ENCODE data around the genes MORN4 and GOLGA7B.

GRCh38 chr10:97633369-97633891 is at the start of gene MORN4:
MORN4 (minus strand) TSS chr10:97633500.
- PRO-cap, result bidirectional peak, plus-strand start at chr10:97633671, minus-strand start at chr10:97633479; bidirectional peak, plus-strand start at chr10:97633832, minus-strand start at chr10:97633829
- RRBS, 2 experiments, result under 1 to 2% methylated on average over 6 to 14 of the region's 34 CpGs

- PRO-cap, result no peak
- RRBS, 2 experiments, result no CpG with 5 or more reads among the region's 5 CpGs
These were observed 1.4 kb upstream of the MARVELD1 start for GRCh38 chr10:97712045-97712646.

GRCh38 chr10:97849431-97850498 is at the start of gene GOLGA7B:
GOLGA7B (plus strand) TSS chr10:97849843.
- PRO-cap, result no peak
- RRBS, 2 experiments, result 2% methylated on average over 55 of the region's 99 CpGs

GRCh38 chr10:98139761-98140610 is 5.5 kb downstream of the R3HCC1L start:
- PRO-cap, result no peak
- RRBS, 2 experiments, result no CpG with 5 or more reads among the region's 5 CpGs

DNA sequence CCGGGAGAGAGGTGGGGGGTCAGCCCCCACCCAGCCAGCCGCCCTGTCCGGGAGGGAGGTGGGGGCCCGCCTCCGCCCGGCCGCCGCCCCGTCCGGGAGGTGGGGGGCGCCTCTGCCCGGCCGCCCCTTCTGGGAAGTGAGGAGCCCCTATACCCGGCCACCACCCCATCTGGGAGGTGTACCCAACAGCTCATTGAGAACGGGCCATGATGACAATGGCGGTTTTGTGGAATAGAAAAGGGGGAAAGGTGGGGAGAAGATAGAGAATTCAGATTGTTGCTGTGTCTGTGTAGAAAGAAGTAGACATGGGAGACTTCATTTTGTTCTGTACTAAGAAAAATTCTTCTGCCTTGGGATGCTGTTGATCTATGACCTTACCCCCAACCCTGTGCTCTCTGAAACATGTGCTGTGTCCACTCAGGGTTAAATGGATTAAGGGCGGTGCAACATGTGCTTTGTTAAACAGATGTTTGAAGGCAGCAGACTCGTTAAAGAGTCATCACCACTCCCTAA is 18.5 kb downstream of the R3HCC1L start:
- PRO-cap, result no peak
- RRBS, 2 experiments, result no CpG with 5 or more reads among the region's 18 CpGs

- PRO-cap, result no peak
- RRBS, 2 experiments, result no CpG with 5 or more reads among the region's 6 CpGs
These were observed 24.1 kb downstream of the LOXL4 start for GRCh38 chr10:98243805-98244466.

DNA sequence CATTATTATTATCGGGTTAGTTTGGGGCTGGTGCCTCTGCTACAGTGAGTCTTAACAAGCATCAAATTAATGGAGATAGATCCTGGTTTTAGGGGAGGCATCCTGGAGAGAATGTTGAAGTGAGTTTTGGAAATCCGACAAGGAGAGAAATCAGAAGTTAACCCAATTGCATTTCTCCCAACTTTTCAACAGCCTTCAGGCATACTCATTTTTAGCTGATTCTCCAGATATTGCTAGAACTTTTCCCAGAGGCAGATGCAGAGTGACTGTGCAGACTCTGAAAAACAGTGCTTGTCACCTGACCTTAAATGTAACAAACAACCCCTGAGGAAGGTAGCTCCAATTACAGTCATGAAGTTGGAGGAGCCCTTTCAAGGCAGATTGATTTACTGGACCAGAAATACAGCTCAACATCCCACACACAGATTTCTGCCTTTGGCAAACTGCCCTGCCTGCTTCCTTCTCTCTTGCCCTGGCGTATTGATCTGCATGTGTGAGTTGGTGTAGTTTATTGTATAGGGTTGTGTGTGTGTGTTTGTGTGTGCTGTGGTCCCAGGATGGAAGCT is 38.6 kb downstream of the PYROXD2 start:
- PRO-cap, result no peak
- RRBS, 2 experiments, result no CpG with 5 or more reads among the region's 3 CpGs

- PRO-cap, result no peak
- RRBS, 2 experiments, result no CpG with 5 or more reads among the region's 4 CpGs
These were observed 29.8 kb upstream of the HPS1 start for GRCh38 chr10:98476593-98476850.

DNA sequence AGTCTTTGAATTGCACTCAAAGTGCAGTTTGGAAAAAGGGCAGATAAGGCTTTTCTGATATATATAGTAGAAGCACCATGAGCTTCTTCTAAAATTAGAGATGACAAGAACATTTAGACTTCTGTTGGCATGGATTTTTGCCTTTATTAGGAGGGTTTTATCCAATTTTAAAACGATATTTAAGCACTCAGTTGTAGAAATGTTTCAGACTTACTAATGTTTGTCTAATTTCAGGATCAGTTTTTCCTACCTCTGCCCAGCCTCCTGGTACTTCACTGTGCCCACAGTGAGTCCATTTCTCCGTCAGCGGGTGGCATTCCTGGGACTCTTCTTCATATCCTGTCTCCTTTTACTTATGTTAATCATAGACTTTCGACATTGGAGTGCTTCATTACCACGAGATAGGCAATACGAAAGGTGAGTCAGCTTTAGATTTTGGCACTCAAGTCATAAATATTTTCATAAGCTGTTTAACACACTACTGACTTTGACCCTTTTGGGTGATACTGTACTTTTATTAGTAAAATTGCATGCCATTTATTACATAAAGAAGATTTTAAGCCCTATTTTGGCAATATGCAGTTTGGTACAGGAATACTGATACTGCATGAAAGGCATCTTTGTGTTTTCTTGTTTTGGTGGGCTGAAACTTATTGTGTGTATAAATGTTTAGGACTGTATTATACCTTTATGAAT is 2.1 kb downstream of the ENTPD7 start:
- PRO-cap, result no peak
- RRBS, 2 experiments, result no CpG with 5 or more reads among the region's 6 CpGs

DNA sequence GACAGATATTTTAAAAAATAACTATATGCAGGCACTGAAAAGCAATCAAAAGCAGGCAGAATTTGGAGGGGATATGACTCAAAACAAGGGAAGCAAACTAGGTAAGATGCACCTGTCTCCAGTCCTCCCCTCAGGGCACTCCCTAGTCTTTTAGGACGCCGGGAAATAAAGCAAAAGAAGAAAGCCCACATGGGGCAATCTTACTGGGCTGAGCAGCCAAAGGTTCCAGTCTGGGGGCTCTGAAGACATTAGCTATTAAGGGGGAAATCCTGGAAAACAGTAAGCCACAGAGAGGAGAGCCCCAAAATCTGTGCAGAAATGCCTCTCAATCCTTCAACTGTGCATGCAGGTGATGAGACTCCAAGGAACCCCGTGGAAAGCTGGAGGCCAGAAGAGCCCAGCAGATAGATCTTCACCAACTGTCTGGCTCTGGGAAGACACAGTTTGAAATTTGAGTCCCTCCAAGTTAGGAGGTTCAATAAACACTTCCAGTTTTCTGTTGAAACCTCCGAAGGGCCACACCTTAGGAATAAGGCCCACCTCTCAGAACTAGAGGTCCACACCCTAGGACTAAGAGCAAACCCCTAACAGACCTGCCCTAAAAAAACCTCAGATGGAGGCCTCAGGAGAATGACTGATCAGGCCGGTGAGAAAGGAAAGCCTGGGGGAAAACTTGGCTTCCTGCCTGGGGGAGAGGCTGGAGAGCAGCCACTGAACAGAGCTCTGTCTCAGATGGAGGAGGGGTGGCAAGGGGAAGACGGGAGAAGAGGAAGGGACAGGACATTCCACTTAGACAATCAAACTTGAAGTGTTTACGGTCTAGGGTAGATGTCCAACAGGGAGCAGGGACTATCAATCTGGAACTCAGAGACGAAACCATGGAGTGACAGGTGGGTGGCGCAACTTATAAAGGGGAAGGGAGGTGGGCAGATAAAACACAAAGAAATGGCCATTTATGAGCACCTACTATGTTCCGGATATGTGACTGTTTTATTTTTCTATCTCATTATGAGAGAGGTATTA is 83.0 kb downstream of the DNMBP start:
- PRO-cap, result no peak
- RRBS, 2 experiments, result no CpG with 5 or more reads among the region's 10 CpGs

- PRO-cap, result no peak
- RRBS, 2 experiments, result no CpG with 5 or more reads among the region's 3 CpGs
These were observed 72.1 kb downstream of the DNMBP start for GRCh38 chr10:99937618-99938142.

GRCh38 chr10:99981539-99982245 is 28.1 kb downstream of the DNMBP start:
- PRO-cap, result no peak
- RRBS, 2 experiments, result no CpG with 5 or more reads among the region's 8 CpGs

GRCh38 chr10:100285800-100286538 is 511 bp downstream of the BLOC1S2 start:
- PRO-cap, result bidirectional peak, plus-strand start at chr10:100286110, minus-strand start at chr10:100286215
- RRBS, 2 experiments, result 6% methylated on average over 2 of the region's 24 CpGs; no CpG with 5 or more reads in 1 of the 2 experiments

DNA sequence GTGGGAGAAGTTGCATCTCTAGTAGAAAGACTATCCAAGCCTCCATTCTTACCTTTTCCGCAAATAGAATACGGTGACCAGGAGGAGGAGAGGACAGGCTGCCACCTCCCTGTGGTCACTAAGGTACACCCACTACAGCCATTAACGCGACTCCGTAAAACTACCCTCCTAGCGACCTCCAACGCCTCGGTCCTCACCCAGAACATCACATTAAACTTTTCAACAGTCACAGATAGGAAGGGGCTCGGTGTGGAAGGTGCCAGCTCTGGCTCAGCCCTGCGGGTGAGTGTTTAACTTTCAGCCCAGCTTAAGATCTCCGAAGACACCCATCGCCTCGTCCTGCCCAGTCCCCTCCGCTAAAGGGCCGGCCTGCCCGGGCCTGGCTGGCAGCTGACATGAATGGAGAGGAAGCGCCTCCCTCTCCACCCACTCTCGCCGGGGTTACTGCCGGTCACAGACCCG is 25.9 kb downstream of the SCD start:
- PRO-cap, result bidirectional peak, plus-strand start at position 222 of the sequence, minus-strand start at position 183 of the sequence; bidirectional peak, plus-strand start outside the sequence, minus-strand start at position 446 of the sequence
- RRBS, 2 experiments, result 2 to 3% methylated on average over 5 of the region's 21 CpGs

GRCh38 chr10:100482156-100482840 is 19.5 kb downstream of the WNT8B start:
- PRO-cap, result bidirectional peak, plus-strand start at chr10:100482519, minus-strand start at chr10:100482526; unidirectional peak, minus-strand start at chr10:100482693
- RRBS, 2 experiments, result 3 to 8% methylated on average over 29 to 35 of the region's 59 CpGs

- PRO-cap, result no peak
- RRBS, 2 experiments, result no CpG with 5 or more reads among the region's 5 CpGs
These were observed 28.7 kb downstream of the HIF1AN start for GRCh38 chr10:100564362-100564966.

GRCh38 chr10:100654805-100655883 is 90.2 kb upstream of the PAX2 start:
- PRO-cap, result bidirectional peak, plus-strand start at chr10:100655142, minus-strand start at chr10:100655260; bidirectional peak, plus-strand start at chr10:100655657, minus-strand start at chr10:100655469; bidirectional peak, plus-strand start at chr10:100656038, minus-strand start at chr10:100655841
- RRBS, 2 experiments, result 6 to 76% methylated on average over 20 of the region's 80 CpGs

DNA sequence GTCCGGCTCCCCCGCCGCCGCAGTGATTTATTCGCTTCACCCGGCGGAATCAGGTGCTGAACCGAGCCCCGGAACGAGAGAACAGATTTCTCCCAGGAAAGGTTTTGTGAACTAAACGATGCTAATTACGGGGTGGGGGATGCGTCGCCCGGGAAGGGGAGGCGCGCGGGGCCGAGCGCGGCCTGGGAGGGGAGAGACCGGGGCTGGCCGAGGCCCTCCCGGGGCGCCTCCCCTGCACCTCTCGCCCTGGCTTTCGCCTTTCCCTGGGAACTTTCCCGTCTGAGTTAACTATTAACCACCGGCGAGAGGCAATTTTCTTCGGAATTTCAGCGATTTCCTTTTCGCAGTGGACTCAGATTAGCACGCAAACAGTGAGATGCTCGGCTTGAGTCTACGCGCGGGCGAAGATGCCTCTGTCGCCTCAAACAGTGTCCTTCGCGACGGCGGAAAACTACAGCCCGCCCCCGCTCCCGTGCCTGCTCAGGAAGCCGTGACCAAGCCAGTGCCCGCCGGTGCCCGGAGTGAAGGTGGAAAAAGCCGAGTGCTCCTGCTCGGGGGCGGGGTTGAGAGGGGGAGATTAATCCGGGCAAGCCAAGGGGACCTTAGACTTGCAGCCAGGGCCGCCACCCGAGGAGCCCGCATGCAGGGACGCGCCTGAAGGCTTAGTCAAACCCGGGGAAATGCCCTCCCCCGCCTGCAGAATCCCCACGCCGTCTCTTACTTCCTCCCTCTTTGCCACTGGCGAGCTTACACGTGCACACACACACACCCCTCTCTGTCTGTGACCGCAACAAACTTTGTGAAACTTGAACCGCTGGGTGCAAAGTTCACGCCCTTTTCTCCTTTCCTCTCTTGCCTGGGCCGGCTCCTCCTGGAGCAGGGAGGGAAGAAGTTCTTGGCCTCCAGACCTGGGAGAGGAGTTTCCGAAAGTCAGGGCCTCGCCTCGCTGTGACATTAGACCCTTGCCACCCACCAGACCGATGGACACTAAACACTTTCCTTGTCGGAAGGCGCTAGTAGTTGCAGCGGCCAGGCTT is 14.5 kb upstream of the PAX2 start:
- PRO-cap, result no peak
- RRBS, 2 experiments, result 10 to 36% methylated on average over 27 to 32 of the region's 77 CpGs

- PRO-cap, result no peak
- RRBS, 2 experiments, result no CpG with 5 or more reads among the region's 22 CpGs
These were observed 30.0 kb upstream of the SLF2 start for GRCh38 chr10:100882692-100883150.

GRCh38 chr10:100999055-100999528 is 516 bp upstream of the LZTS2 start:
- PRO-cap, result bidirectional peak, plus-strand start at chr10:100999323, minus-strand start at chr10:100999214
- RRBS, 2 experiments, result 2% methylated on average over 6 of the region's 50 CpGs